ENCODE results near the genes TP53TG3, MYLK3, C16orf87 and NETO2.

DNA sequence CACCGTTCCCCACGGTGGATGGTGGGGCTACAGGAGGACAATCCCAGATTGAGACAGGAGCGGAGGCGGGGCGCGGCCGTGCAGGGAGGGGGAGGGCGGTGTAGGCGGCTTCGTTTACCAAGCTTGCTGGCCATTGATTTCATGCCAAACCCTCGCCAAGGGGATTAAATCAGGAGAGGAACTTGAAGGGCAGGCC lies at the start of gene TP53TG3:
TP53TG3 (minus strand) TSS at position 38 of the 196 bp plus-strand sequence.
- PRO-cap, 6 experiments = no peak in any of the 6 experiments
- RAMPAGE, long total RNA, 2 experiments = no peak in any of the 2 experiments
- RRBS = no CpG with 5 or more reads among the region's 11 CpGs

DNA sequence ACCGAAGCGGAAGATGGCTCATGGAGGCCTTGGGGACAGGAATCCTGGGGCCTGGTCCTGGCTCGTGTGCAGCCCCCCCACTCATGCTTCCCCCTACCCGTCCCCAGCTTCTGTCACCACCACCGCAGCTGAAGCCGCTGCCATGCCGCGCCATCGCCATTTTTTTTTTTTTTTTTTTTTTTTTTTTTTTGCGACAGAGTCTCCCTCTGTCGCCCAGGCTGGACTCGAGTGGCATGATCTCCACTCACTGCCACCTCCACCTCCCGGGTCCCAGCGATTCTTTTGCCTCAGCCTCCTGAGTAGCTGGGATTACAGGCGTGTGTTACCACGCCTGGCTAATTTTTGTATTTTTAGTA lies 1683.6 kb downstream of the TP53TG3F start:
- PRO-cap, 6 experiments = no peak in any of the 6 experiments
- RAMPAGE, long total RNA, 2 experiments = no peak in any of the 2 experiments
- RRBS = no CpG with 5 or more reads among the region's 16 CpGs

DNA sequence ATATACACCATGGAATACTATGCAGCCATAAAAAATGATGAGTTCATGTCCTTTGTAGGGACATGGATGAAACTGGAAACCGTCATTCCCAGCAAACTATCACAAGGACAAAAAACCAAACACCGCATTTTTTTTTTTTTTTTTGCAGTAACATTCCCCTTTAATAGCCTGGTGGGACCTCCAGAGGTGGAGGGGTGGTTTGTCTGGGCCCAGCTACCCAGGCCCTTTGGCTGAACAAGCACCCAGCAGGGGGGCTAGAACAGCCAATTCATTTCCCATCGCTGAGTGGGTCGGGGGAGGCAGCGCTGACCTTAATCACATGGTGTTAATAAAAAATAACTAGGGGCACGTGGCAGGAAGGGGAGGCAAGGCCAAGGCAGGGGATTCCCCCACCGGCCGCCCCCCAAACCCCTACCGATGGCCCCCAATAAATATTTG lies 1709.8 kb downstream of the TP53TG3F start:
- PRO-cap, 6 experiments = no peak in any of the 6 experiments
- RAMPAGE, long total RNA, 2 experiments = no peak in any of the 2 experiments
- RRBS = no CpG with 5 or more reads among the region's 9 CpGs

DNA sequence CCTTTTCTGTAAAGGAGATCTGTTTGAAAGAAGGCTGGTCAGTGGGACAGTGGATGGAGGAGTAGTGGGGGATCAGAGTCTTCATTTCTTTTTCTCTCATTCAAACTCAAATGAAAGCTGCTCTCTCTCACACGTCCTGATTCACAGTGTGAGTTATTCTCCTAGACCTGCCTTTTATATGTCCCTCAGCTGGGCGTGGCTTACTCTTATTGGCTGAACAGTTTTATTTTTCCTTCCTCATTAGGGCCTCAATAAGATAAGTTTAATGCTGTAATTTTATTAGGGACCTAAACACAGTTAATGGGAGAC lies 1925.5 kb downstream of the TP53TG3F start:
- PRO-cap, 6 experiments = no peak in any of the 6 experiments
- RAMPAGE, long total RNA, 2 experiments = no peak in any of the 2 experiments
- RRBS = no CpG with 5 or more reads among the region's 2 CpGs

DNA sequence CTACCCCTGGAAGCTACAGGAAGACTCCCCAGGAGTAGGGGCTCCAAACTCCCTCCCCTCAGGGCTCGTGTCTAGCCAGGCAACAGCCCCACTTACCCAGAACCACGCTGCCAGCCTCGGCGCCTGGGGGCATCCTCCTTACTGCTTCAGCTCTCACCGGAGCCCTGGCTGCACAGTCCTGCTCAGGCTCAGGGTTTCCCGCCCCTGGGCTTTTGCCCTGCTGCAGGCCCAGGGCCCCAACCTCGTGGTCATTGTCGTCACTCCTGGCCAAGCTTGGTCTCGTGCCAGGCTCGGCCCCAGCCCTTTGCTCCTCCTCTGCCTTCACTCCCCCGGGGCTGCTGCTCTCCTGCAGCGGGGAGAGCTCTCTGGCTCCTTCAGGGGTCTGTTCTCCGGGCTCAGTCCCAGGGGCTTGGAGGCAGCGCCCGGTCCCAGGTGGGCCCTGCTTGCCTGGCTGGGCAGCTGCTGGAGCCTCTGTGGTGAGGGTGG lies 16.0 kb downstream of the MYLK3 start:
- PRO-cap, 6 experiments = peak in 3 of 6 experiments; most common plus-strand start position 324 of the sequence (in 1); most common minus-strand start position 180 of the sequence (in 1)
- RAMPAGE, long total RNA, 2 experiments = no peak in any of the 2 experiments
- RRBS = 15% methylated on average over 3 of the region's 15 CpGs

DNA sequence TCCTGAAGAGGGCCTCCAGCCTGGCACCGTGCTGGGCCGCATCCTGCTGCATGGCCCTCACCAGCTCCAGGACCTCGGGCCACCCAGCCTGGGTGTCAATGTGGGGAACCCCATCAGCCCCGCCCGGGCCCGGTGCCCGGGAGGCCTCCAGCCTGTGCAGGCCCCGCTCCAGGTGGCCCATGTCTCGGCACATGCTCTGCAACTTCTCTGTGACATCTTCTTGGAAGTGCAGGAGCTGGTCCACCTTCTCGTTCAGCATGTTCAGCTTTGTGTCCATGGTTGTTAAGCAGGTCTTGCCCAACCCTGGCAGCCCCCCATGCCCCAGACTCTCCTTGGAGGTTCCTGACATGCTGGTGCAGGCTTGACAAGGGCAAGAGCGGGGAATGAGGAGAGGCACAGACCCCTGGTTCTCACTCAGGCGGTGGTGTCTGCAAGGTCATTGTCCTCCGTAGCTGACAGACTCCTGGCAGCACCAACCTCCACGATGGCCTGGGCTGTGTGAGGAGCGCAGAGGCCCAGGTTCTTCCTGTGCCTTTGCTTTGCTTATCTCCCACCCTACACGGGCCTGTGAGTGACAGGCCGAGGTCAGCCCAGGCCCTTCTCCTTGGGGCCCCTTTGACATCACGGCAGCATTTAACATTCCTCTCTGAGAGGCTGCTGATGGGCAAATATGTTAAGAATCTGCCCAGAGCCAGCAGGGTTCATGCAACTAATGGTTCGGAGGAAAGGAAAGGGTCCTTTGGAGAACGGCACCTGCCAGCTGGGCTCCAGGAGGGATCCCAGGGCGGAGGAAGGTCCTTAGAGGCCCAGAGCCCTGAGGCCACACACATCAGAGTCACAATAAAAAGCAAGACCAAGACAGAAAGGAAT lies at the start of gene MYLK3:
MYLK3 (minus strand) TSS at position 500 of the 870 bp plus-strand sequence.
- PRO-cap, 6 experiments = peak in 6 of 6 experiments; most common plus-strand start position 759 of the sequence (in 4); most common minus-strand start position 500 of the sequence (in 6)
- RAMPAGE, long total RNA, 2 experiments = start-site peak on the minus strand in 2 of 2 experiments, centred at positions 306 to 456 of the sequence, 1,941 to 3,900 reads per replicate
- RRBS = no CpG with 5 or more reads among the region's 21 CpGs

DNA sequence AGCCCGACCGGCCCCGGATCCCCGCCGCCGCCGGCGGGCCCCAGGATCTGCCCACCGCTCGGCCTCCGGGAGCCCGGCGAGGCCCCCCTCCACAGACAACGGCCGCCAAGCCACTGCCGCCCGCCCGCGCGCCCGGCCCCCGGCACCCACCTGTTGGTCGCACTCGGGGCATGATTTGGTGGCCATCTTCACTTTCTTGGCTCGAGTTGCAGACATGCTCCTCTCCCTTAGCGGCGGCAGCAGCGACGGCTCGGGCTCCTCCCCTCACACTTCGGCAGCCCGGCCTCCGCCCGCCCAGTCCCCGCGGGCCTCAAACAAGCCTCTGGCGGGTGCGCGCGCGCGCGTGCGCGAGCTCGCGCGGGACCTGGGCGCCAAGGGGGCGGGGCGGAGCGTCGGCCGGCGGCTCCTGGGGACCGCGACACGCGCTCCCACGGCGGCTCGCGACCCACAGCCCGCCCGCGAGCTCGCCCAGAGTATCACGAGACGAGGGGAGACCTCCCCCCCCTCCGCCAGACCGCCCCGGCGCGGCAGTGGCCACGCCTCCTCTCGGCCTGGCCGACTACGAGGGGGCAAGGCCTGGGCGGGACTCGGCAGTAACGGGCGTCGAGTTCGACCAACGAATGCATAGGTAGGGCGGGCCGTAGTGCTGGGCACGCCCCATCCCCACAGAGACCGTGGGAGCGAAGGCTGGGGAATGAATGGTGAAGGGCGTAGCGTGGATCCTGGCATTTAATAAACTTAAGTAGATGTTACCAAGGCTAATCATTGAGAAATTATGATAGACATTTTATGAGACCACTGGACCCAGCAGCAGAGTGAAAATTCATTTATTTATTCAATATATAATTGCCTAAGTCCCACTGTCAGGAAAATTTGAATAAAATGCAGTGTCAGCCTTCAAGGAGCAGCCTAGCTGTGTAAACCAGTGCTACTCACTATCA lies at the start of gene C16orf87:
C16orf87 (minus strand) TSS at position 247 of the 941 bp plus-strand sequence.
- PRO-cap, 6 experiments = peak in 6 of 6 experiments; most common plus-strand start position 392 of the sequence (in 4); most common minus-strand start position 247 of the sequence (in 3)
- RAMPAGE, long total RNA, 2 experiments = start-site peak on the minus strand in 2 of 2 experiments, centred at positions 221 to 335 of the sequence, 81 to 776 reads per replicate
- RRBS = 3% methylated on average over 15 of the region's 92 CpGs

- PRO-cap, 6 experiments = no peak in any of the 6 experiments
- RAMPAGE, long total RNA, 2 experiments = no peak in any of the 2 experiments
- RRBS = no CpG with 5 or more reads among the region's 4 CpGs
These were observed 23.0 kb upstream of the C16orf87 start for GRCh38 chr16:46853977-46854358.

DNA sequence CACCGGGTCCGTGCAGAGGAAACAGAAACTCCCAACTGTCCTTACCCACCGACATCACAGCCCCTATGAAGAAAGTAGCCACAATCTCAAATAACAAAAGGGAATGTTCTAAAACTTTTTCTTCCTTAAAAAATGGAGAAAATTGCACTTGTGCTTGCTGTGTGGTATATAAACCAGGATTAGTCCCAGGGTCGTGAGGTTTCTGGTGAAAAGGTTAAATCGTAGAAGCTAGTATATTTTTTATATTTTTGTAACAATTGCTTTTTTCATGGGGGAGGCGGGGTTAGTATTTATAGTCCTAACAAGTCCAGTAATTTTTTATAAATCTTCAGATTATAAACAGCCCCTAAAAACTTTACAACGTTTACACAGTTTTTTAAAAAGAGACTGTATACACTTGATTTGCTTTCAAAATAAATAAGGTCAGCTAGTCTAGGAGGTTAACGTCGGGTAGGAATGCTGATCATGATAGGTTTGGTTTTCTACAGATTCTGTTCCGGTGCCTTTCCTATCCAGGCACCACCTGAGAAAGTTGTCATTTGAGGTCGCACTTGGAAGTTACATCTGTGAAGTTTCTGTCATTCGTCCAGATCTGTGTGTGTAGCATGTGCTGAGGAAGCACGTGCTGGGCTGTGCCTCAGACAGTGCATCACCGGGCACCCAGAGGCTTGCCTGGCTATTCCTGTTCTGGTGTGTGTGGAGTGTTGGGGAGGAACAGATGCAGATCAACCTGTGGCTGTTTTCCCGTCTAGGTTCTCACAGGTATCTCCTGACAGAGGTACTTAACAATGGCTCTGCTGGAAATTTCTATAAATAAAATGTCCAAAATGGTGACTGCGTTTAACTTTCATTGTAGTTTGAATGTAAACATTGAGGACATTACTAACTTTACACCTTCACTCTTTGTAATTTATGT lies 42.8 kb downstream of the DNAJA2 start:
- PRO-cap, 6 experiments = no peak in any of the 6 experiments
- RAMPAGE, long total RNA, 2 experiments = no peak in any of the 2 experiments
- RRBS = 100% methylated on average over 1 of the region's 16 CpGs

DNA sequence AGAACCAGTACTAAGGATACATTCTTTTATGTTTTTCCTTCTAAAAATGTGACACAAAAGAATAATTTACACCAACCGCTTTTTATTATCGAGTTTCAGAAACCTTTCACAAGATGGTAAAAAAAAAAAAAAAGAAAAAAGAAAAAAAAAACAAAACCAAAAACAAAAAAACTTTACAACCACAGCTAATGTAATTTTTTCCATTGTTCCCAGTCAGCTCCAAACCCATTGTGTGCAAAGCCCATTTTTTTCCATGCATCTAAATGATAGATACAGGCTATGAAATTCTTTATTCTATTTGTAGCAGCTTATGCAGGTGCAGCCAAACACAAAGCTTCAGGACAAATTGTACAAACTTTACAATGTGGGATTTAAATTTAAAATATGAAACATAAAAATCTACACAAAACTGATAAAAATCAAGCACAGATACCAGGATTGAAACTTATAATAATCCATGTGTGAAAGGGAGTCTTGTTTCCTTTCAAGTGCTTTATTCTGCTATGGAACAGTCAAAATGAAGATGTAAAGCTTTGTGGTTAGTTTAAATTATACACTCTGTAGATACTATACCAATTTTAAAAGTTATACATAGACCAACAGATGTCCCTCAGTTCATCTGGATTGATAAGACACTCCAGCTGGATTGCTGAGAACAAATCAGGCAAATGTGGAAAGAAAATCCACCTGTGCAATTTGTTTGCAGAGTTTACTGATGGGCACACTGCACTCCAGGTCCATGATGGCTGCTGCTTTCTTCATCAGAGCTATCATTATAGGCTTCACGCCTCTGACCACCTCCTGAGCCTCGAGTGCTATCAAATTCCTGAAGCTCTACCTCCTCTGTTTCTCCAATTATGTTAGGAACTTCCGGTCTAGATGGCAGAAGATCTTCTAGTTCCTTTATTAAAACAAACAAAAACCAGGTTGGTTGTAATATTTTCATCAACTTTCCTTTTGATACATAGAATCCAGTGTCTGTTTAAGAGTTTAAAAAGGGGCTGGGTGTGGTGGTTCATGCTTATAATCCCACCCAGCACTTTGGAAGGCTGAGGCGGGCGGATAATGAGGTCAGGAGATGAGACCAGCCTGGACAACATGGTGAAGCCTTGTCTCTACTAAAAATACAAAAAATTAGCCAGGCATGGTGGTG lies 16.8 kb downstream of the DNAJA2 start:
- PRO-cap, 6 experiments = no peak in any of the 6 experiments
- RAMPAGE, long total RNA, 2 experiments = no peak in any of the 2 experiments
- RRBS = no CpG with 5 or more reads among the region's 7 CpGs

DNA sequence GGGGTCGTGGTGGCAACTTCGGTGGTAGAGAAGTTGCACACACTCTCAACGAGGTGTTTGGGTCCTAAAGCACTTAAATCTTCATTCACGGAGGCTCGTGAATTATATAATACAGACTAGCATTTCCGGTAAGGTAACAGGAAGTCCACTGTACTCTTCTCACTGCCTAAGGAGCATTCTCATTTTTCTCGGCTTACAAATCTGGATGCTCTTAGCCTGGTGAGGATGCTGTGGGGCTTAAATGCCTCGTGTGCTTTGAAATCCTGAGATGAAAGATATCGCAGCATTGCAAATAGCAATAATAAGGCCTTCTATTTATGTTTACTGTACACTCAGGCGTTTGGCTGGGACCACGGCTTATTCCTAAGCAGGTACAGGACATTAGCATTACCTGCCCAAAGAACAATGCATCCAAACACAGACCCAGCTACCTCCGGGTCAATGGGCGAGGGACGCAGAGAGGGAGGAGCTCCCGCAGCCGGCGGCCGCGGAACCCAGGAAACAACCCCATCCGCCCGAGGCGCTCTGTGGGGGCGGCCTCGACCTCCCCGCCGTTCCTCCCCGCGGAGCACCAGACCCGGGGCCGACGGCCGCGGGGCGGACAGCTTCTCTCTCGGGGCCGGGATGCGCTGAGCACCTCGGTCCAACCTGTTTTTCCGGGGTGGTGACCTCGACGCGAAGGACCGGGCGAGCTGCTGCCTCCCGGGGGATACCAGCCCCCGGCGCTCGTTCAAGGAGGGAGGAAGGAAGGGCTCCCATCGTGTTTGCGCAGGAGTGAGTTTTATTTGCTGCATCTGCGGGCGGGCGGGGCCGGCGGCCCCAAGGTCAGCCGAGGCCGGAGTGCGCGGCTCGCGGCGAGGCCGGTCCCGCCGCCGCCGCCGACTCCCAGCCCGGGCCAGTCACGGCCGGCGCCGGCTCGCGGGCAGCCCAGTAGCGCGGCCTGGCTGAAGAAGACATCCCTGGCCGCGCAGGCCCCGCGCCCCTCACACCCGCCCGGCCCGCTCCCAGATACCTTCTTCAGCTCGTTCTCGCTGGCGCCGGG lies 670 bp downstream of the DNAJA2 start:
- PRO-cap, 6 experiments = peak in 6 of 6 experiments; most common plus-strand start position 574 of the sequence (in 5); most common minus-strand start position 658 of the sequence (in 1)
- RAMPAGE, long total RNA, 2 experiments = no peak in any of the 2 experiments
- RRBS = 1% methylated on average over 43 of the region's 88 CpGs

DNA sequence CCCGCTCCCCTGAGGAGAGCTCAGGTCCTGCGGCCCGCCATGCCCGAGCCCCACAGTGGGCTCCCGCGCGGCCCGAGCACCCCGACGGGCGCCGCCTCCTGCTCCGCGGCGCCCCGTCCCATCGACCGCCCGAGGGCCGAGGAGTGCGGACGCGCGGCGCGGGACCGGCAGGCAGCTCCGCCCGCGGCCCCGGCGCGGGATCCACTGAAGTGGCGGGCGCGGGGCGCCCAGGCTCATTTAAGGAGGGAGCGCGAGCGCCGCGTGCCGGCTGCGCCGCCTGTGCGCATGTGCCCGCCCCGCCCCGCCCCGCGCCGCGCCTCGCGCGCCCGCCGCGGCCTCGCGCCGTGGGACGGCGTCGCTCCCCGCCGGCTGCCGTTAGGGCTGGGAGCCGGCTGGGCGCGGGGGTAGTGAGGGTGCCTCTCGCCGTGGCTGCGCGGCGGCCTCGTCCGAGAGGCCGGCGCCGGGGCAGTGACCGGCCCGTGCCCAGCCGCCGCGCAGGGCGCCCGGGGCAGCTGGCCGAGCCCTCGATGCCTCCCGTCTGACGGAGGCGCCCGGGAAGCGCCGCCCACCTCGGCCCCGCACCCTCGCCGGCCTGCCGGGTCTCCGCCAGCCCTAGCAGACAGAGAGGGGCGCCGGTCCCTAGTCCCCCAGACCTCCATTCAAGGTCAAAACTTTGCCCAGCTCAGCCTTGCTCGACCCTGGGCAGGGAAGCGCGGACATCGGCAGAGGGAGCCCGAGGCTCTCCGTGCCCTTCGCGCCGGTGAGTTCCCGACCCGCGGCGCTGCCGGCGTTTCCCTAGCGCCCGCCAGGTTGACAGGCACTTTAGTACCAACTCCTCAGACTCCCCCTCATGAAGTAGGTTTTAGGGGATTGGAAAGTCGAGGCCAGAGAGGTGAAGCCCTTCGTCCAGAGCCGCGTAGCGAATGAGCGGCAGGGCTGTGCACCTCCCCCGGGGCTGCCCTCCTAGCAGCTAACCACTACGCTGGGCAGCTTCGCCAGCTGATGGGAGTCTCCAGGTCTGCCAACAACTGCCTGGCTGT lies at the start of gene NETO2:
NETO2 (minus strand) TSS at position 211 of the 1,040 bp plus-strand sequence.
- PRO-cap, 6 experiments = peak in 6 of 6 experiments; most common plus-strand start position 345 of the sequence (in 4); most common minus-strand start position 211 of the sequence (in 4)
- RAMPAGE, long total RNA, 2 experiments = no peak in any of the 2 experiments
- RRBS = 1% methylated on average over 60 of the region's 130 CpGs

DNA sequence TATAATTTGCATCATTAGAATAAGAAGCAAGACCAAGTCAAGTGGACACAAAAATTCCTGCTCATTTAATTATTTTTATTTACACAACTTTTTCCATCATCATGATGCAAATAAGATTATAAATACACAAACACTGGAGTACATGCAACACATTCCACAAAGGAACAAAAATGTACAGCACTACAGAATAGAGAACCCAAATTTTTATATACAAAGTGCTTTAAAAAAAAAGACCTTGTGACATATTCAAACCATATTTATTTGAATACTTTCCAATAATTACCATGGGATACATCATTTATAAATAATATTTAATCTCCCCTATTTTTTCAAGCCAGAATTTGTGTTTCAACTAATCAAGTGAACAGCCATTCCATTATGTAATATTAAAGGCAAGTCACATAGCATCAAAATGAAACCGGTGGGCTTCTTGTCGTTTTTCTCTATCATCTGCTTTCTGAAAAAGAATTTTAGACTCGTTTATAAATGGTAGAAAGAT lies 11.6 kb upstream of the NETO2 start:
- PRO-cap, 6 experiments = no peak in any of the 6 experiments
- RAMPAGE, long total RNA, 2 experiments = no peak in any of the 2 experiments
- RRBS = no CpG with 5 or more reads among the region's 3 CpGs

DNA sequence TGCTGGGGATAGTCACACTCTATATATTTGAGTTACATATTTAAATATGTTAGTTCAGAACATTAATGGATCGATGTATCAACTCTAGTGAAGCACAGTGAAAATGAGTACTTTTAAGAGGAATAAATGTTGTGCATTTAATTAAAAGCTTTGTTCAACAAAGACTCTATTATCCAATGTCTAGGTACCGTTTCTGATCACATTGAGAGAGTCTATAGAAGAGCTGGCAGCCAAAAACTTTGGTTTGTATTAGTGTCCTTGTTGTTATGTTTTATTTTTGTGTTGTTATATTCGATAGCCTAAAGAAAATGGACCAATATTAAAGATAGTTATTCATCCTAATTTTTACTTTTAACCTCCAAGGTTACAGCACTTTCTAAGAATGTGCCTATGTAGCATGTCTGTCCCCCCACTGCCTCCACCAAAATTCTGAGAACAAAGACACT lies 202.4 kb downstream of the PHKB start:
- PRO-cap, 6 experiments = no peak in any of the 6 experiments
- RAMPAGE, long total RNA, 2 experiments = no peak in any of the 2 experiments
- RRBS = no CpG with 5 or more reads among the region's 3 CpGs

DNA sequence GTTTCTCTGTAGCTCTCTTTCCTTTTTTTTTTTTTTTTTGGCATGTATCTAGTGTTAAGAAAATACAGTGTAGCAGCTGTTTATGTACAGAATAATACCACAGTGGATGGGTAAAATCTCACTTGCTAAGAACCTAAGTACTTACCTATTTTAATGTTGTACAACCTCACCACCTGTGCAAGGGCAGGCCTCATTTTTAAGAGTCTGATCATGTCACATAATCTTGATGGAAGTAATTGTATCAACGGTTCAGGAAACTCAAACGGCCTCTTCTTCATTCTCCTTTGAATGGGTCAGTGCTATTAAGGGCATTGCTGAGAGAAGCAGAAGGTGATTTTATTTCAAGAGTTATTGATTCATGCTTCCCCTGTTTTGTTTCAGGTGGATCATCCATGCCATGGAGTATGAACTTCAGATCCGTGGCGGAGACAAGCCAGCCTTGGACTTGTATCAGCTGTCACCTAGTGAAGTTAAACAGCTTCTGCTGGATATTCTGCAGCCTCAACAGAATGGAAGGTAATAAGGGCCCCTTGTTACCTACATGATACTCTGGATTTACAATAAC lies 227.6 kb downstream of the PHKB start:
- PRO-cap, 6 experiments = no peak in any of the 6 experiments
- RAMPAGE, long total RNA, 2 experiments = no peak in any of the 2 experiments
- RRBS = no CpG with 5 or more reads among the region's 4 CpGs

- PRO-cap, 6 experiments = no peak in any of the 6 experiments
- RAMPAGE, long total RNA, 2 experiments = no peak in any of the 2 experiments
- RRBS = no CpG with 5 or more reads among the region's 8 CpGs
These were observed 268.2 kb downstream of the ABCC12 start for GRCh38 chr16:47887483-47888185.

GRCh38 chr16:48165318-48165721 lies 9.5 kb upstream of the ABCC12 start:
- PRO-cap, 6 experiments = no peak in any of the 6 experiments
- RAMPAGE, long total RNA, 2 experiments = no peak in any of the 2 experiments
- RRBS = no CpG with 5 or more reads among the region's 8 CpGs

DNA sequence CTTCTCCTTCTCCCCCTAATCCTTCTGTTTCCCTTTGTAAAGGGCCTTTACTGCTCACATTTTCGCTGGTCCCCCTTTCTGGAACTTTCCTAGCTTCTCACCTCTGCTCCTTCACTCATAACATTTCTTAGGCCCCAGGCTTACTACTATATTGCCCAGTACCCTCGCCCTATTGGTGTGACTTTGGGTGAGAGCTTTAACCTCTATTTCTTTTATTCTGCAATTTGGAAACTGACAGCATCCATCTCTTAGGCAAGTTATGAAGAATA lies 1.0 kb downstream of the LONP2 start:
- PRO-cap, 6 experiments = no peak in any of the 6 experiments
- RAMPAGE, long total RNA, 2 experiments = no peak in any of the 2 experiments
- RRBS = no CpG with 5 or more reads among the region's 2 CpGs

DNA sequence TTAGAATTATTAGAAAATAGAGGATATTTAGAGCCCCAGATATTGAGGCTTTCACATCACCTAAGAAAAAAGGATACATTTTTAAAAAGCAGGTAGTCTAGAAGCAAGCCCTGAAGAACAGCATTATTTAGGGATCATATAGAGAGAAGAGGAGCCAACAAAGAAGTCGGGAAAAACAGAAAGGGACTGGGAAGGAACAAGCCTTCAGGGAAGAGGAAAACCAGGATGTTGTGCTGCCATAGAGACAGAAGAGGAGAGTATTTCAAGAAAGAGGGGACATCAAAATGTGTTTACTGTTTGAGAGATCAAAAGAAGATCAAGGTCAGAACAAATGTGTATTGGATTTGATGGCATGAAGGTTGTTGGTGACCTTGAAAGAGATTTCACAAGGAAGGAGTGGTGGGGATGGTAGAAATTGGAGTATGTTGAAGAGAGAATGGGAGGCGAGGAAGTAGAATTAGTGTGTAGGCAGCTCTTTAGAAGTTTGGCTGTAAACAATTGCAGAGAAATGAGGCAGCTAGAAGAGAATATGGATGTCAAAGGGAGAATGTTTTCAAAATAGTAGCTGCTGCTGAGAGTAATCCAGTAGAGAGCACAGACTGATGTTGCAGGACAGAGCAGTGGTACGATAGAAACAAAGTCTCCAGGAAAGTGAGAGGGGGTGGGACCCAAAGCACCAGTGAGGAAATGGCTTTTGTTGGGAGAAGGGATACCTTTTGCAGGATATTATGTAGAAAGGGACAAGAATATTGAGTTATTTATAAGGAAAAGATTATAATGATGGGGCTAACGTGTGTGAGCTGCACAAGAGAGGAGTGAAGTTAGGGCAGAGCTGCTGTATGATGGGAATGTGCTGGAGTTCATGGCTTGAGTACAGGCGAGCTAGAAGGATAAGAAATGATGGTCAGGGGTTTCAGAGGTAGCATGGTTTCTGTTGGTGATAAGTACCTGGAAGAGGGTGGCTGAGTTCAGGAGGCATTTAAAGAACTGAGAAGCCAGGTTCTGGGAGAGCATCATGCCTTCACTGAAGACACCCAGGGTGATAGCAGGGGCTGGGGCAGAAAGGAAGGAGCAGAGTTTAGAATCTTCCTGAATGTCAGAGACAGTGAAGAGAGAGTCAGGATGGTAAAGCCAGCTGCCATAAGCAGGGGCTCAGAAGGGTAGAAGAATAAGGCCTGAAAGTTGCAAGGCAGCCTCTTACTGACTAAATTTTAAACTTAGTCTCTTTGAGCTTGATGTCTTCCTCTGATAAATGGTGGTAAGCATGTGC lies 45.8 kb downstream of the SIAH1 start:
- PRO-cap, 6 experiments = no peak in any of the 6 experiments
- RAMPAGE, long total RNA, 2 experiments = no peak in any of the 2 experiments
- RRBS = no CpG with 5 or more reads among the region's 5 CpGs

DNA sequence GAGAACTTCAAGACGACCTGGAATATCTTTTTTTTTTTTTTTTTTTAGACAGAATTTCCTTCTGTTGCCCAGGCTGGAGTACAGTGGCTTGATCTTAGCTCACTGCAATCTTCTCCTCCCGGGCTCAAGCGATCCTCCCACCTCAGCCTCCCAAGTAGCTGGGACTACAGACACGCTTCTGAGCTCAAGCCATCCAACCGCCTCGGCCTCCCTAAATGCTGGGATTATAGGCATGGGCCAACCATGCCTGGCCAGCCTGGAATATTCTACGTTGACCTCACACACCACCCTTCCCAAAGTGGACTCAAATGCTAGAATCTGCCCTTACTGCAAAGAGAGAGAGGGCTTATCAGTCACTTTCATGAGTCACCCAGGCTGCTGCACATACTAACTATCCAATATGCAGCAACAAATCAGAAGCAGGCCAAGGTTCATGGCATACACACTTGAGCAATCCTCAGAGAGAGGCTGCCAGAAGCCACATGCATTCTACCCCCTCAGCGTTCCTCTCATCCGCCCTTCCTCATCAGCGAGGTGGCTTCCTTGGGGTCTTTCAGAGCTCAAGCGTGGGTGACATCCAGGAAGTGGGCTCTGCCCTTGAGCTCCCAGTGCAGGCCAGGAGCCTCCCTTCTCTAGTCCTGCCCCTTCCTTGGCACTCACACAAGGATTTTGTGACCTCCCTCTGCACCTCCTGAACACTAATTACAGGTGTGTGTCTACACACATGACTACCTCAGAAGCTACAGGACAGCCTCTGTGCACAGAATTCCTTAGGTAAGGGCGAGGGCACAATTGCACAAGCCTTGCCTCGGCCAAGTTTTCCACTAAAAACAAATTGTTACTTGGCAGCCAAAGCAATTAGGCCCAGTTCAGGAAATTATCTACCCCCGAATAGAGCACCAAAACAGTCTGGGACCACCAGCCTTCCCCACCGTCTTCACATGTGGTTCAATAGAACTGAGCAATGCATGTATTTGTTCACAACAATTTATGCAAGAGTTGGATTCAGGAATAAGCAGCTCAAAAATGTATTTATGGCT lies 24.9 kb upstream of the SIAH1 start:
- PRO-cap, 6 experiments = no peak in any of the 6 experiments
- RAMPAGE, long total RNA, 2 experiments = no peak in any of the 2 experiments
- RRBS = no CpG with 5 or more reads among the region's 15 CpGs

Measured in heart left ventricle (tissue), 7 donors.